Left lung (tissue), 1 donor: ENCODE measurements around a stretch of chr2.

GRCh38 chr2:187550858-187551538 lies 3.2 kb downstream of the TFPI start:
- PRO-cap = no peak

DNA sequence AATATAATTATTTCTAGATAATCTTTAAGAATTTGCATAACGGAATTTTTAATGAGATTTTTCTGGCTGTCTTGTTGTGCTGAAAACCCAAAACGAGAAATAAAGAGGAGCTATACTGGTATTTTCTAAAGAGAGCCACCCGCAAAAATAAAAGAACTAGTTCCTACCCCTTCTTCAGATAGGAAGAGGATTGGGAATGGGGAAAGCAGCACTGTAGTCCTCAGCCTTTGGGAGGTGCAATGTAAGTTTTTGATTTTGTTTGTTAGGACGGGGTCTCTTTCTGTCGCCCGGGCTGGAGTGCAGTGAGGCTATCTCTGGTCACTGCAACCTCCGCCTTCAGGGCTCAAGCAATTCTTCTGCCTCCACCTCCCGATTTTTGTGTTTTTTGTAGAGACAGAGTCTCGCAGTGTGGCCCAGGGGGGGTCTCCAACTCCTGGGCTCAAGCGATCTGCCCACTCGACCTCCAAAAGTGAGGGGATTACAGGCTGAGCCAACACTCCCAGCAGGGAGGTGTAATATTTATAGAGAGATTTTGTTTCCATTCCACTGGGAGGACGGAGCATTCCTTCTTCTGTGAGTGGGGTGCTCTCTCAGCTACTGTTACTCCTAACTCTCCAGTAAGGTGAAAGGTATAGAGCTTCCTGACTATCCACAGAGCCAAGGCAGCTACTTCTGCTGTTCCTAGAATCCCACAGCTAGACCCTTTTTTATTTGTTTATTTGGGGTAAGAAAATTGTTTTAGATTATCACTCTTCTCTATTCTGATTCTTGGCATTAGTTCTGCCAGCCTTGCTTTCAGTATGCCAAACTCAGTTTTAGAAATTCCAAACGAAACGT lies 13.1 kb upstream of the GULP1 start:
- PRO-cap = no peak

DNA sequence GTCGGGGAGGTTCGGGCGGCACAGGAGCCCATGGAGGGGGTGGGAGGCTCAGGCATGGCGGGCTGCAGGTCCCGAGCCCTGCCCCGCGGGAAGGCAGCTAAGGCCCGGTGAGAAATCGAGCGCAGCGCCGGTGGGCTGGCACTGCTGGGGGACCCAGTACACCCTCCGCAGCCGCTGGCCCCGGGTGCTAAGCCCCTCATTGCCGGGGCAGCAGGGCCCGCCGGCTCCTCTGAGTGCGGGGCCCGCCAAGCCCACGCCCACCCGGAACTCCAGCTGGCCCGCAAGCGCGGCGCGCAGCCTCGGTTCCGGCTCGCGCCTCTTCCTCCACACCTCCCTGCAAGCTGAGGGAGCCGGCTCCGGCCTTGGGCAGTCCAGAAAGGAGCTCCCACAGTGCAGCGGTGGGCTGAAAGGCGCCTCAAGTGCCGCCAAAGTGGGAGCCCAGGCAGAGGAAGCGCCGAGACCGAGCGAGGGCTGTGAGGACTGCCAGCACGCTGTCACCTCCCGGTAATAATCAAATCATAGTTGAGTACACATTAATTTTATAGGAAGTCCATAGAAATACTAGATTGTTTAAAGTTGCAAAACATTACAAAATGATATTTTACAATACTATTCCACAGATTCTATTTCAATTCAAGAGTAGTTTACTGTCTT lies 314.9 kb downstream of the GULP1 start:
- PRO-cap = no peak

DNA sequence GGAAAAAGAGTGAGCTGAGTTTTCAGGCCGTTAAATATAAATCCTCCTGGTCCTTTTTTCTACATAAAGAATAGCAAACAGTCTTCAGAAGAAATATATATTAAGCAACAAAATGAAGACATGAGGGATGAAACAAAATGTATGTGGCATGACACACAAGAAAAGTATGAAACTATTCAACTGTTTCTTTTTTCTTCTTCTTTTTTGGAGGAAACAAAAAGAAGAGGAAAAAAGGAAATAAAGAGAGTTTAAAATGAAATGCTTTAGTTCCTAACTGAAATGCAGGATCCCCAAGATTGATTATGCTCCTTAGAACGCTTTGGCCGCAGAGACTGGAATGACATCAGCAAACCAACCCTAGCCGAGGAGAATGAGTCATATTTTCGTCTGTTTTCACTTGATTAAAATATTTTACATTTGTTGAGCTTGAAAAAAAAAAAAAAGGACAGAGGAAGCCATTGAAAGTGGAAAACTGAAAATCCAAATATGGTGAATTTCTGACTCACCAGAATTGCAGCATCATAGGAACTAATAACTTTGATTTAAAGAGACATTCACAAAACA lies 30.5 kb upstream of the COL5A2 start:
- PRO-cap = no peak

- PRO-cap = no peak
Measured at GRCh38 chr2:189286076-189286649, 106.6 kb upstream of the COL5A2 start.

GRCh38 chr2:189579409-189580532 lies 815 bp downstream of the SLC40A1 start:
- PRO-cap = unidirectional peak, plus-strand start at chr2:189579866; bidirectional peak, plus-strand start at chr2:189580392, minus-strand start at chr2:189580349

DNA sequence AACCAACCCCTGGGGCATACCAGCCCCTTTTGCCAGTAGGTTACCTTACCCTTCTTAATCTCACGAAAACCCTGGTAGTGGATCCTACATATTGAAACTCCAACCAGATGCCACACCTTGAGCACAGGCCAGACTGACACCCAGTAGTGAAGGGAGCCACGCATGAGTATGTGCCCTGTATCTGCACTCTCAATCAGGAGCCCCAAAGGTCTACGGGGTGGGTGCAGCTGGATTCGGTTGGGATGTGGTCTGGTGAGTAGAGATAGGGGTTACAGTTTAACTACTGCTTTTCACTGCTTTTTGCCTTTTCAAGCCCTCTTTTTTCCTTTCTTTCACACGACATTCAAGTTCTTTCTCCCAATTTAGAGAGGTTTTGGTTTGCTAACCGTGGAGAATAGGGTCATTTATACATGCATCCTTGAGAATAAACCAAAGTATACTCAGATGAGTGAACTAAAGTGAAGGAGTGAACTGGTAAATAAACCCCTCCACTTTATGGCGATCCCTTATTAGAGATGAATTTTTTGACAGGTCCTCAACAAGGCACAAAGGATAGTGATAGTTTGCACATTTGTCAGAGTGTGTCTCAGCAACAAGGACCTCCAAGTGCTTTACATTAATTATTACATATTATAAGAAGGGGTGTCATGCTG lies 1.4 kb upstream of the SLC40A1 start:
- PRO-cap = no peak

GRCh38 chr2:189661916-189662397 lies 698 bp downstream of the ASDURF start:
- PRO-cap = no peak

DNA sequence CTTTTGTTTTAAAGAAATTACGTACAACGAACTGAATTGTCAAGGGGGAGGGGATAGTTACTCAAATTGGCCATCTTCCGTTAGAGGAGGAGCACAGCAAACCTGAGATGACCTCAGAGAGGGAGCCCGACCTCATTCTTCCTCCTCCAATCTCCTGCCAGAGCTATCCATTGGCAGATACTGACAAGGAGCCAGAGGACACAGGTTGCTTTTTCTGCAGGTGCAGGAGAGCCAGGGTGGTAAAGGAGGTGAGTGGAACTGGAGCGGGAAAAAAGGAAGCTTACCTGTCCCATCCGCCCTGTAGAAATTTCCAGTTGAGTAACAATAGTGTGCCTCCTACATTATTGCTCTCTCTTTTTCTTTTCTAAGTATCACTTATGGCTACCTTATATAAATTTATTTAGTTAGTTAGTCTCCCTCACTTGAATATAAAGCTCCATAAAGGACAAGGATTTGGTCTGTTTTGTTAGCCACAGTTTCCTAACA lies 24.2 kb downstream of the ANKAR start:
- PRO-cap = no peak

DNA sequence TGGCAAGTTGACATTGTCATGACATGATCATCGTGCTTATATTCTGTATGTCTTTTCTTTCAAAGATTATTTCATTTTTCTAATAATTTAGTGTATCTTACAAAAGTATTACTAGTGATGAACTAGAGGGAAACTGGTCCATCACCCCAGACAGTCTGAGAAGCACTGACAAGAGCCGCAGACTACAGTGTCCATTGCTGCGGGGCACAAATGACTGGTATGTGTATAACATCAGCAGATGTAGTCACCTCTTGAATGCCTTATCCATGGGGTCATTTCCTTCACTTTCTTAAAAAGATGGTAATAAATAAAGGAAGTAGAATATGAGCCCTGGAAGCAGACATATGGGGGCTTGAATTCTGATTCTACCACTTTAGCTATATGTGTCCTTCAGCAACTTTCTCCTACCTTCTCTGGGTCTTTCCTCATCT lies 29.6 kb downstream of the NEMP2 start:
- PRO-cap = no peak

- PRO-cap = no peak
Measured at GRCh38 chr2:190545638-190546142, 11.2 kb upstream of the NEMP2 start.

- PRO-cap = no peak
Measured at GRCh38 chr2:190551818-190552518, 17.4 kb upstream of the NEMP2 start.

- PRO-cap = no peak
Measured at GRCh38 chr2:190606805-190608034, 41.7 kb upstream of the NAB1 start.

- PRO-cap = no peak
Measured at GRCh38 chr2:190628992-190629253, 20.0 kb upstream of the NAB1 start.

DNA sequence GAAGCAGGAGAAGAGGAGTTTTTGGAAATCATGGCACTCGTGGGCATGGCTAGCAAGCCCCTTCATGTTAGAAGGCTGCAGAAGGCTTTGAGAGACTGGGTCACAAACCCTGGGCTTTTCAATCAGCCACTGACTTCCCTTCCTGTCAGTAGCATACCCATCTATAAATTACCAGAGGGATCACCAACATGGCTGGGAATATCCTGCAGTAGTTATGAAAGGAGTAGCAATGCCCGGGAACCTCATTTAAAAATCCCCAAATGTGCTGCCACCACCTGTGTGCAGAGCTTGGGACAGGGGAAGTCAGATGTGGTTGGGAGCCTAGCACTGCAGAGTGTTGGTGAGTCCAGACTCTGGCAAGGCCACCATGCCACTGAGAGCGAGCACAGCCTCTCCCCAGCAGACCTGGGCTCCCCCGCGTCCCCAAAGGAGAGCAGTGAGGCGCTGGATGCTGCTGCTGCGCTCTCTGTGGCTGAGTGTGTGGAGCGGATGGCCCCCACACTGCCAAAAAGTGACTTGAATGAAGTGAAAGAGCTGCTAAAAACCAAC lies 10.5 kb downstream of the NAB1 start:
- PRO-cap = no peak

DNA sequence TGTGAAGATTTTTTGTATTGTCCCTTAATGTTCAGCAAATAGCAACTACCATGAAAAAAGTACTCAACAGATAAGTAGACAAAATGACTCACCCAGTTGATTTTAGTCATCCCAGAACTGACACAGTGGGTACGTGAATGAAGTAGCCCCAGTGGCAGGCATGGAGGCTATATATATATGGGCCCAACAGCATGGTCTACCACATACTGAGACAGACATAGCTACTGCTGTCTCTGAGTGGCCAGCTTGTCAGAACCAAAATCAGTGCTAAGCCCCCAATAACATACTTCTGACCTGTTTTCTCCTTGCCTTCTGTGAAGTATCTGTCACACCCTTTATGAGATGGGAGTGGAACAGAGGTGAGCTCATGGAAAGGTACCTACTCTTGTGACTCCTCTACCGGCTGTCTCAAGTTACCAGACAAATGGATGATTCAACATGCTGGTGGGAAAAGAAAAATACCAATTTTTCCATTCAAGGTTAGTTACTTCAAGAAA lies 36.3 kb upstream of the GLS start:
- PRO-cap = no peak

DNA sequence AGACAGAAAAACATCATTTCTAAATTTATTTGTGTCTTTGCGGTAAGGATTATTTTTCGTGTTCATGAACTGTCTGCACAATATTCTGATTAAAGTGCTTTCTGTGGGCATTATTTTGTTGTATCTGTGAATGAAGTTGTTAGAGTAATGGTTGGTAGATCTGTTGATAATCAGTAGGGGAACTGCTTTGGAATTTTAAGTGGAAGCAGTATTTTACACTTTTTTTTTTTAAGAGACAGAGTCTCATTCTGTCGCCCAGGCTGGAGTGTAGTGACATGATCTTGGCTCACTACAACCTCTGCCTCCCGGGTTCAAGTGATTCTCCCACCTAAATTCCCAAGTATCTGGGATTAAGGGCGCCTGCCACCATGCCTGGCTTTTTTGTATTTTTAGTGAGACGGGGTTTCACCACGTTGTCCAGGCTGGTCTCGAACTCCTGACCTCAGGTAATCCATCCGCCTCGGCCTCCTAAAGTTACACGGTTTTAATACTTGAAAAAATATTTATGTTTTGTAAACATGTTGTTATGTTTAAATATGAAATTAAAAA lies 16.3 kb downstream of the GLS start:
- PRO-cap = no peak

- PRO-cap = no peak
Measured at GRCh38 chr2:191177668-191179156, 27.4 kb upstream of the STAT4 start.

DNA sequence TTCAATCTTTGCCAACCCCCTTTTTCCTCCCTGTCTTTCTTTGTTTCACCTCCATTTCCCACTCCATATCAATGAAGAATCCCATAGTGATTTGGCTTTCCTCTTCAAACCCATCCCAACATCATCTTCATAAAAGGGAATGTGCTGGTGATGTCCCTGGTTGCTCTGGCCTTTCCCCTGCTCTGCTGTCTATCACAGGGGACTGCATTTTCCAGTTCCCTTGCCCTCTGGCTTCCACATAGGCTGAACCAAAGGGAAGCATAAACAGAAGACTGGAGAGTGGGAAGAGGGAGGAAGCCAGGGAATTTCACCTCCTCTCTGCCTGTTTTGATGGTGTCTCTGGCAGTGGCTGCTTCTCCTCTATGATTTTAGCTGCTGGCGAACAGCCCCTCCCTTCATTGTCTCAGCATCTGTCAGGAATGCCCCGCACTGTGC lies 12.5 kb upstream of the MYO1B start:
- PRO-cap = unidirectional peak, plus-strand start at position 267 of the sequence

DNA sequence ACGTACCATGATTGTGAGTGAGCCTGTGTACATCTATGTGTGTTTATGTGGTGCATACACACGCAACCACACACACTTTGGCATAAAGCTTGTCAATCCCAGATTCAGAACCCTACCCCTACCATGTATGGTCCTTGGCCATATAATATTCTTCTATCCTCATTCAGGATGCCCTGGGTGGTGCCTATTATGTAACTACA lies 11.3 kb upstream of the MYO1B start:
- PRO-cap = no peak